AG10803 (cell line): ENCODE measurements around a stretch of chr5.

- RRBS = no CpG with 5 or more reads among the region's 4 CpGs
These were observed 48.9 kb upstream of the VDAC1 start for GRCh38 chr5:134053647-134054133.

- RRBS = no CpG with 5 or more reads among the region's 12 CpGs
These were observed 14.3 kb upstream of the TCF7 start for GRCh38 chr5:134099893-134100890.

GRCh38 chr5:134124461-134124952 is 10.0 kb downstream of the TCF7 start:
- RRBS = no CpG with 5 or more reads among the region's 6 CpGs

DNA sequence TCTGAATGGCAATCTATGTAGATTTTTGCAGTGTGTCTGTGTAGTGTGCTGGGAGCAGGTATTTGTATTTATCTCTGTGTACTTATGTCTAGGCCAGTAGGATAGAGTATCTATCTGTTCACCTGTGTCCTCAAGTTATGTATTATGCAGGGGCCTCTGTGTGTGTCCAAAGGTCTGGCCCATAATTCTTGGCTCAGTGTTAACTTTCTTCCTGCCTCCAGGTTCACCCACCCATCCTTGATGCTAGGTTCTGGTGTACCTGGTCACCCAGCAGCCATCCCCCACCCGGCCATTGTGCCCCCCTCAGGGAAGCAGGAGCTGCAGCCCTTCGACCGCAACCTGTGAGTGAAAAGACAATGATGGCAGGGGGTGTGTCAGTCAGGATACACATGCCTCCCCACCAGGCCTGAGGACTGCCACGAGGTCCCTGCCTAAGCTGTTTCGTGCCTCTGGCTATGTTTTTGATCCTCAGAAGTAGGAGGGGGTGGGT is 27.5 kb downstream of the TCF7 start:
- RRBS = no CpG with 5 or more reads among the region's 5 CpGs

DNA sequence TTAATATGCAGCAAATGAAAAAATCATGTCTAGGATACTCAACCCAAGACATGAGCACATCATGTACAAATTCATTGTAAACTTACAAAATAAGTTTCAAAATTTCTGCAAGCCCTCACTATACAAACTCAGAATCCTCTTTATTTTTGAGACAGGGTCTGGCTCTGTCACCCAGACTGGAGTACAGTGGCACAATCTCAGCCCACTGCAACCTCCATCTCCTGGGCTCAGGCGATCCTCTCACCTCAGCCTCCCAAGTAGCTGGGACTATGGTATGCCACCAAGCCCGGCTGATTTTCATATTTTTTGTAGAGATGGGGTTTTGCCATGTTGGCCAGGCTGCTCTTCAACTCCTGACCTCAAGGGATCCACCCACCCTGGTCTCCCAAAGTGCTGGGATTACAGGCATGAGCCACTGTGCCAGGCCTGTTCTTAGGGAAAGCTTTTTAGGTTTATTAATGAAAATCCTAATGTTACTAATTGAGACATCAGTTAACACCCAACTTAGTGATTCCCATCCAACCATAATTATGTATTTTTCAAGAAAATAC is 18.4 kb upstream of the SKP1 start:
- RRBS = no CpG with 5 or more reads among the region's 2 CpGs

DNA sequence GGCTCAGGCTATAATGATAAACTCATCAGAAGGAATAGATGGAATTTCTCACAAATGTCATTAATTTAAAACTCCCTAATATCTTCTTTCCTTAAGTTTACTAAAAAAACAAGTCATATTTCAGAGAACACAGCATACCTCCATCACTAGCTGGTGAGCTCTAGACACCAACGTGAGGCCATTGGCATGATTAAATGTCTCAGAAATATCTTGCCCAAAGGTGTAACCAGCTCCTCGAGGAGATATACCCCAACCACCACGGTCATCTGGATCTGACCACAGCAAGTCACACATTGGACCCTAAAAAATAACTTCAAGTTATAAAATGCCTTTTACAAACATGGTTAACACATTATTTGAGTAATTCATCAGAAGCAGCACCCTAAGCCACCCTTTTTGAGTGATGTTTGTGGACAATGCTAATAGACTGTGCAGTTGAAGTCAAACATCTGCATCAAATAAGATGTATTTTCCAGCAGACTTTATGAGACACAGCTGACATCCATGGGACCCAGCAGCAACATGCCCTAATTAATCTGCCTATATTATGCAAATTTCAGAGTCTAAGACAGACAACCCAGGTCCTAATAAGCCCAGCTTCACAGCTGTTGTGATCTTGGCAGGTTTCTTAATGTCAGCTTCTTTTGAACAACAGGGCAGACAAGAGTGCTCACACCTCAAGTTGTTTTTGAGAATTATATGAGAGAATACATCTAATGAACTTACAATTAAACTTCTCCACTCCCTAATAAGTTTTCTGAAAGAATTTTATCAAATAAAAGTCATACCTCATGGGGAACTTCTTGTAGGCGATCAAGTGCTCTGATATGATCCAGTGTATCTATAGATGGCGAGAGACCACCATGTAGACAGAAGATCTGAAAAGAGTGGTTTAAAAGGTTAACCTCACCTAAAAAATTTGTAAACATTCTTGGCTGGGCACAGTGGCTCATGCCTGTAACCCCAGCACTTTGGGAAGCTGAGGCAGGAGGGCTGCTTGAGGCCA is 23.8 kb upstream of the SKP1 start:
- RRBS = no CpG with 5 or more reads among the region's 5 CpGs

DNA sequence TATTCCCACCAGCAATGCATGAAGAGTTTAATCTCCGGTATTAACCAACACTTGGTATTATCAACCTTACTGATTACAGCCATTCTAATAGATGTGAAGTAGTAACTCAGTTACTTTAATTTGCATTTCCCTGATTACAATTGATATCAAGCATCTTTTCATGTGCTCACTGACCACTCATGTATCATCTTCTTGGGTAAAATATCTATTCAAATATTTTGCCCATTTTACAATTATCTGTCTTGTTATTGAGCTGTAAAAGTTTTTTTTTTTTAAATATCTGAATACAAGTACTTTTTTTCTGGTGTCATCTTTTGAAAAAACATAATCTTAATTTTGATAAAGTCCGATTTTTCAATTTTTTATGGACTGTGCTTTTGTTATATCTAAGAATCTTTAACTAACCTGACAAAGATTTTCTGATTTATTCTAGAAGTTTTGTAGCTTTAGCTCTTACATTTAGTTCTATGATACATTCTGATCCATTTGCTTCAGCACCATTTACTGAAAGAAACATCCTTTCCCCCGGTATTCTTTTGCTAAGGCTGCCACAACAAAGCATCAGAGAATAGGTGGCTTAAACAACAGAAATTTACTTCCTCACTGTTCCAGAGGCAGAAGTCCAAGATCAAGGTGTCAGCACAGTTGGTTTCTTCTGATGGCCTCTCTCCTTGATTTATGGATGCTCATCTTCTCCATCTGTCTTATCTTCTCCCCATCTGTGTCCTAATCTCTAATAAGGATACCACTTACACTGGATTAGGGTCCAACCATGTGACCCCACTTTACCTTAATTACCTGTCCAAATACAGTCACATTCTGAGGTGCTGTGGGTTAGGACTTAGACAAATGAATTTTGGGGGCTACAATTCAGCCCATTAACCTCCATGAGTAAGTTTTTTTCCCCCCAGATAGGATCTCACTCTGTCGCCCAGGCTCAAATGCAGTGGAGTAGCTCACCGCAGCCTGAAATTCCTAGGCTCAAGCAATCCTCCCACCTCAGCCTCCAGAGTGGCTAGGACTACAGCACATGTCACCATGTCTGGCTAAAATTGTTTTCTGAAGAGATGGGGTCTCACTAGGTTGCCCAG is 22.7 kb downstream of the PPP2CA start:
- RRBS = no CpG with 5 or more reads among the region's 5 CpGs

DNA sequence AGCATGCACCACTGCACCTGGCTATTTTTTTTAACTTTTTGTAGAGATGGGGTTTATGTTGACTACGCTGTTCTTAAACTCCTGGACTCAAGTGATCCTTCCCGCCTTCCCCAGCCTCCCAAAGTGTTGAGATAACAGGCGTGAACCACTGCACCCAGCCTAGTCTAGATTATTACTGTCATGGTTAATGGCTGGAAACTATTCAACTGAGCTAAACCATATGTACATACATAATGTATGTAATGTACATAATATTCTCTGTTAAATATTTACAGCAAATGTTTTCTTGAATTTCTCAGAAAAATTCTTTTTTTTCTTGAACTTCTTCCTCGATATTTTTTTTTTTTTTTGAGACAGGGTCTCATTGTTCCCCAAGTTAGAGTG is 21.3 kb downstream of the PPP2CA start:
- RRBS = no CpG with 5 or more reads among the region's 4 CpGs

DNA sequence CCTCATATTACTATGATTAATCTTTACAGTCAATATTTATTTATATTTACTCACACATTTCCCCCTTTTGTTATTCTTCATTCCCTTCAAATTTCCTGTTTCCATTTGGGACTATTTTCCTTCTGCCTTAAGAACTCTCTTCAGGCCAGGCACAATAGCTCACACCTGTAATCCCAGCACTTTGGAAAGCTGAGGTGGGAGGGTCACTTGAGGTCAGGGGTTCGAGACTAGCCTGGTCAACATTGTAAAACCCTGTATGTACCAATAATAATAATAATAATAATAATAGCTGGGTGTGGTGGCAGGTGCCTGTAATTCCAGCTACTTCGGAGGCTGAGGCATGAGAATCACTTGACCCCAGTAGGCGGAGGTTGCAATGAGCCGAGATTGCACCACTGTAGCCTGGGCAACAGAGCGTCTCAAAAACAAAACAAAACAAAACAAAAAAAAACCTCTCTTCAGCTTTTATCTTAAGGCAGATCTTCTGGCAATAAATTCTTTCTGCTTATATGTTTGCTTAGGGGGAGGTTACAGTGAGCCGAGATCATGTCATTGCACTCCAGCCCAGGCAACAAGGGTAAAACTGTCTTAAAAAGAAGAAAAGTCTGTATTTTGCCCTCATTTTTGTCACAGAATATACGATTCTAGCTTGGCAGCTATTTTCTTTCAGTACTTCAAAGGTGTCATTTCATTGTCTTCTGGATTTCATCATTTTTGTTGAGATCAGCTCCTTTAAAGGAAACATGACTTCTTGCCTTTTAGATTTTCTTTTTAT is 53.7 kb upstream of the PPP2CA start:
- RRBS = no CpG with 5 or more reads among the region's 7 CpGs

DNA sequence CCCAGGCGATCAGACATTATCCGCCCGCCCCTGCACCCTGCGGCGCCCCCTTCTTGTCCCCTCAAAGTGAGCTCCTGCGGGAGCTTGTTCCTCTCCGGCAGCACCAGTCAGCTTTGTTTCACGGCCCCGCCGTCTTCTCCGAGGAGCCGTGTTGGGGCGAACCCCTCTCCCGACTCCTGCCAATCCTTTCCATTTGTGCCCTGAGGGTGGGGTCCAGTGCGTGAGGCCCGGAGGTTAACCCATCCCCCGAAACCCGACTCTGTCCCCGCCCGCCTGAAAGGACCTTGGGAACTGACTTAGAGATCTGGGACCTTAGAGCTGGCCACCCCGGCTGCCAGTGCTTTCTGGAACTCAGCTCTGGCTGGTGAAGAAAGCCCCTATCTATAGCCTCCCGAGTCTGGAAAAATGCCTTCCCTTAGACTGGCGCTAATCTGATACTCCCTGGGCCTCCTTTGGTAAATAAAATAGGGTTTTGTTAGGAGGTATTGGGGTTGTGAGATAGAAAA is 614 bp downstream of the UBE2B start:
- RRBS = 1% methylated on average over 8 of the region's 23 CpGs

- RRBS = no CpG with 5 or more reads among the region's 3 CpGs
These were observed 1.5 kb downstream of the UBE2B start for GRCh38 chr5:134372926-134373230.

DNA sequence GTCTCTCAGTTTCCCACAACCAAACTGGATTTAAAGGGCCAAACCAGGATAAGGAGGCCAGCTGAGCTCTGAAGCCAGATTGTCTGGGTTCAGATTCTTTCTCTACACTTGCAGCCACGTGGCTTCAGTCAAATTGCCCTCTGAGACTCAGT is 25.5 kb upstream of the CDKN2AIPNL start:
- RRBS = no CpG with 5 or more reads among the region's 1 CpG

DNA sequence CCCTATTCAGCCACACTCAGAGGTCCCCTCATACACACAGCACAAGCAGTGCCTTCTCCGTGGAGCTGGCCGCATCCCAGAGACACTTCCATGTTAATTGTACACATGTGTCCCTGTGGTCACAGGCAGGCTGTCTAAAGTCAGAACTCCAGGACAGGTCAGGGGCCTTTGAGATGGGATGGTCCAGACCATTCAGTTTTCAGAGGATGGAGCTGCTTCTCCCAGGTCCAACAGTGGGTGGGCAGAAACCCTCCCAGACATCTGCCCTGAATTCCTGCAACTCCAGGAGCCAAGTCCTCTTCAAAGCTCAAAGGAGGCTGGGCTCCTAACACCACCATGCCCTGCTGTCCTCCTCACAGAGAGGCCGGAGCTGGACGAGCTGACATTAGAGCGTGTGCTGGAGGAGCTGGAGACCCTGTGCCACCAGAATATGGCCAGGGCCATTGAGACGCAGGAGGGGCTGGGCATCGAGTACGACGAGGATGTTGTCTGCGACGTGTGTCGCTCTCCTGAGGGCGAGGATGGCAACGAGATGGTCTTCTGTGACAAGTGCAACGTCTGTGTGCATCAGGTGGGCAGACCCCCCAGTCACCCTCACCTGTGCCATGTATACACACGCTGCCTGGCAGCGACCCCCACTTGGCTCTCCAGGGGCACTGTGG is 35.0 kb downstream of the JADE2 start:
- RRBS = no CpG with 5 or more reads among the region's 17 CpGs

DNA sequence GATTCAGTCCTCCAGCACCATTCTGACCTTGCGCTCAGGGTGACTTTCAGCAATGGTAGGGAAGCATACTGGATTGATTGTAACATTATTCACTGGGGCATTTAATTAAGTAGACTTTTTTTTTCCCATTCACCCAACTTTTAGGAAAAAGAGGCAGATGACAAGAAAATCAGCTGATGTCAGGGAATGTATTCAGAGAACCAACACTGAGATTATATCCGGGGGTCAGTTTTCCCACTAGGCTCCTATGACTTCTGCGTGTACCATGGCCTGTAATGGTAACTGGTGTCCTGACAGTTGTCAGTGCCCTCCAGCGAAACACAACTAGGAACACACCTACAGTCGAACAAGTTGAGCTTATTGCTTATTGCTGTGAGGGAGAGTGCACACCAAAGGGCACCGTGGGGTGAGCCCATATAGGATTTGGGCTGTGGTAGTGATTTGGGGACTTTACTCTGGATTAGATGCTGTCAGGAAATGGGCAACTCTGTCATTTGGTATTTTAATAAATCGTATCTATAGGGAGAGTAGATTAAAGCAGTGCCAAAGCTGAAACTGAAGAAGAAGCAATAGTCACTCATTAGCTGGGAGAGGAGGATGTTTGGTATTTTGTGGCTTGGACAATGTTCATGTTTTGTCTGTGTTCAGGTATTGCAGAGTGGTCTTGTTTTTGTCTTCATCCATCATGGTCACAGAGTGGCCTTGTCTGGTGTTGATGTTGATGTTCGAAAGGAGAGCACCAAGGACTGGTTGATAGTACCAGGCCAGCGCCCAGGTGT is 7.3 kb downstream of the PCBD2 start:
- RRBS = no CpG with 5 or more reads among the region's 9 CpGs

DNA sequence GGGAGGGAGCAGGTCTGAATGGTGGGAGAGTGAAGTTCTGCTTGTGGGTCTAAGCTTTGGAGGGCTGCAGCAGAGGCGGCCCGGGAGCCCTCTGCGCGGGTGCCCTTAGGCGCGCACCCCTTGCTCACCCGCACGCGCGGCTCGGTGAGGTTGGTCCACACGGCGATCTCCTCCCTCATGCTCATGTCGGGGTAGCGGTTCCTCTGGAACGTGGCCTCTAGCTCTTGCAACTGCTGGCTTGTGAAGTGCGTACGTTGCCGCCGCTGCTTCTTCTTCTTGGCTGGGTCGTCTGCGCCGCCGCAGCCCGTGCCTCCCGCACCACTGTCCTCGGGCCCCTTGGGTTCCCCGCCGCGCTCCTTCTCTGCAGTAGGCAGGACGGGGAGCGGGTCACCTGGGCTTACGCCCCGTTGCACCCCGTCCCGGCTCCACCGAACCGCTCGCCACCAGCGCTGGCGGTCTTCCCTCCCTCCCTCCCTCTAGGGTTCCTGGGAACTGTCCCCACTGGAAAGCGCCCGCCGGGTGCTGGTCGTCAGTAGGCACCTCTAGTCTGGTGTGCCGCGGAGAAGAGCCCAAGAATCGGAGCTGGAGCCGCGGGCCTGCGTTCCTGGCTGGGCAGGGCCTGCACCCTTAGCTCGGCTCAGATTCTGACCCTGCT is 2.8 kb downstream of the PITX1 start:
- RRBS = 35% methylated on average over 11 of the region's 52 CpGs

DNA sequence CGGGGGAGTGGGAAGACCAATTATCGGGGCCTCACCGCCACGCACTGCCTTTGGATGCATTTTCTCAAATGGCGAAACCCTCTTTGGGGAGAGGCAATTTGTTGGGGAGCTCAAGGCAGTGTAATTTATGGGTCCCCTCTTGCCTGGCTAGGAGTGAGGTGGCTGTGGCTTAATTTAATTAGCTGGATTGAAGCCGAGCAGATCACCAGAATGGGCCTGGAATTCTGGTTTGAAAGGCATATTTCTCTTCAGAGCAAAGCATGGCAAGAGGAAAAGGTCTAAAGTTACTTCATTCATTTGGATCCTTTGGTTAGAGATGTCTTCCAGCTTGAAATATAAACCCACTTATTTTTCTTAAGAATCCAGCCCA is 79.6 kb upstream of the PITX1 start:
- RRBS = no CpG with 5 or more reads among the region's 6 CpGs

DNA sequence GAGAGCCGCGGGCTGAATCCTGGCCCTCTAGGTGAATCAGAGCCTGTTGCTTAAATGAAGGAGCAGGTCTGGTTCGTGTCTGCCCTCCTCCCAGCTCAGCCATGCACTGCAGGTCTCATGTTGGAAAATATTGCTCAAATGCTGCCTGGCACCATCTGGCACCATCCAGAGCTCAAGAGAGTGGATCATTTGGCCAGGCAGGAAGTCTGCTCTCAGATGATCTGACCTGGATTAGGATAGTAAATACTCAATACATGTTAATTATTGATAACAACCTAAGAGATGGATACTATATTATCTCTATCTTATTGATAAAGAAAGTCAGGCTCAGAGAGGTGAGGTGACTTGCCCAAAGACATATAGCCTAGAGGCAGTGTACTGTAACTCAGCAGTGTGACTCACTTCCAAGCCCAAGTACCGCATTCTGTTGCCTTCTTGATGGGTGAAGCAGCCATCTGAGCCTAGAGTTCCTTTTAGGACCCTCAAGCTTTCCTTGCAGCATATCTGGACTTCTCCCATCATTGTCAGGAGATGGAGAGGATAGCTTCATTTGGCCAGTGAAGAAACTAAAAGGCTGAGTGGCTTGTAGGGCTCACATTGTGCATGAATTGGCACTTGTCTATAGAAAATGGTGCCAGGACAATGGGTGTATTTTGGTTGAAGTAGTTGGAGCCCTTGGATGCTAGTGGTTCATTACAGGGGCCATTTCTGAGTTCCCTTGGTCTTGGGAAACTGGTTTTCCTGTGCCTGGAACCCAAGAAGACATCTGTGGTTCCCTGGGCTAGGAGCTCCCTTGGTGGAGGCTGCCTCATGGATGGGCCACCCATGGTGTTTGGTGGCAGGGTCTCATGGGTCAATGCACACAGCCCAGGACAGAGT is 104.5 kb upstream of the PITX1 start:
- RRBS = no CpG with 5 or more reads among the region's 4 CpGs

DNA sequence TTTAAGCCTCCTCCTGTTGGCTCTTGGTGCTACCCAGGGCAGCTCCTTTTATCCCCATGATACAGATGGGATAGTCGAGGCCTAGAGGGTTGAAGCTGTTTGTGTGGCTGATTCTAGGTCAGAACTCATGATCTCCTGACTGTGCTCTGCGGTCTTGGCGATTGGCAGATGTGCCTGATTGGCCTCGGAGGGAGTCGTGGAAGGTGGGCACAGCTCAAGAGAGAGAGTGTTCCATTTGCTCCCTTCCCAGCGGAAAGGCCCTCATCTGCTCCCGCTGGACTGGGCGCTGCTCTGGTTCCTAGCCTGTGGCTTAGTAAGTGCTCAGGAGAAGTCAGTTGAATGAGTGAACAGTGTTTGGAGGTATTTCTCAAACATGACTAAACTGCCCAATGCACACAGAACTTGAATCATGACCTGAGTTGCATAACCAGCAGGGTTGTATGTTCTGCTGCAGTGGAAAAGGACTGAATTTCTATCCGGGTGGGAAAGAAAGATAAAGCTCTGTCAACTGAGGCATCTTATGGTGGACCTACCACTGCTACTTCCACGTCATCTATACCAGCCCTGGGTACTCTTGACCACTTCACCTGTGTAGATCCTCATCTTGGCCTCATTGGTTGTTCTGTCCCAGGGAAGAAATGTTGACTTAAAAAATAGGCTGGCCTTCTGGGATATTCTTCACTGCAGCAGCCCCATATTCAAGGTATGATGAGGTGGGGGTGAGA is 120.2 kb upstream of the PITX1 start:
- RRBS = no CpG with 5 or more reads among the region's 10 CpGs

- RRBS = no CpG with 5 or more reads among the region's 7 CpGs
These were observed 67.3 kb downstream of the MACROH2A1 start for GRCh38 chr5:135331563-135332210.

GRCh38 chr5:135374601-135375340 is 24.3 kb downstream of the MACROH2A1 start:
- RRBS = no CpG with 5 or more reads among the region's 6 CpGs